ENCODE data around the gene ALDH4A1.

GRCh38 chr1:17516563-17517269 is 22.8 kb upstream of the ARHGEF10L start:
- PRO-cap, result no peak

DNA sequence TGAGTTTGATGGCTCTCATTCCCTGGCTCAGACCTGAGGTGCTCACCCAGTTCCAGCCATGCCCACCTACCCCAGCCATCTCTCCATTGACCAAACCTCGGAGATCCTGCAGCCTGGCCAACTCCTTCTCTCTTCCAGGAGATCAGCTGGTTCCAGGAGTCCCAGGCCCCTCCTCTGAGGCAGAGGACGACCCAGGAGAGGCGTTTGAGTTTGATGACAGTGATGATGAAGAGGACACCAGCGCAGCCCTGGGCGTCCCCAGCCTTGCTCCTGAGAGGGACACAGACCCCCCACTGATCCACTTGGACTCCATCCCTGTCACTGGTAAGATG is 47.8 kb downstream of the ARHGEF10L start:
- PRO-cap, result no peak

- PRO-cap, result no peak
Measured at GRCh38 chr1:17595260-17596217, 56.0 kb downstream of the ARHGEF10L start.

DNA sequence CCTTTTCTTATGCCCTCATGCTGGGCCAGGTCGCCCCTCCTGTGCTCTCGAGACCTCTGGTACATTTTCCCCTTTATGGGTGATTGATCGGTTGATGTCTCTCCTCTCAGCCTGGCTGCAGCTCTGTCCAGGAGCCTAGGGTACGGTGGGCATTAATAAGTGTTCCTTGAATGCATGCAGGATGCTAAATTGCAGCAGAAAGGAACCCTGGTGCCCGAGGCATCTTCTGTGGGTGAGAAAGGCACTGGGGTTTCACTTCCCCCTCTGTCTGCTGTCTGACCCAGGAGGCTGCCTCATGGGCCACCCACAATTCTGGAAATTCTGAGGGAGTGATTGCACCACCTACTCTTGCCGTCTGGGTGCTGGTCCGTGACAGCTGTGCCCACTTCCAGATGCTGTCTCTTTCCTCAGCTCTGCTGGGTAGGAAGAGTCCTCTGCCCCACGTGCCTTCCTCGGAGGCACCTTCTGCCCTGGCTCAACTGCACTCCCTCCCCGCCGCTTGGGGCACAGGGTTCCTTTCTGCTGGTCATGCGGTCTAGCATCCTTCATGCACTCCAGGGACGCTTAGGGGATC is 96.2 kb downstream of the ARHGEF10L start:
- PRO-cap, result no peak

DNA sequence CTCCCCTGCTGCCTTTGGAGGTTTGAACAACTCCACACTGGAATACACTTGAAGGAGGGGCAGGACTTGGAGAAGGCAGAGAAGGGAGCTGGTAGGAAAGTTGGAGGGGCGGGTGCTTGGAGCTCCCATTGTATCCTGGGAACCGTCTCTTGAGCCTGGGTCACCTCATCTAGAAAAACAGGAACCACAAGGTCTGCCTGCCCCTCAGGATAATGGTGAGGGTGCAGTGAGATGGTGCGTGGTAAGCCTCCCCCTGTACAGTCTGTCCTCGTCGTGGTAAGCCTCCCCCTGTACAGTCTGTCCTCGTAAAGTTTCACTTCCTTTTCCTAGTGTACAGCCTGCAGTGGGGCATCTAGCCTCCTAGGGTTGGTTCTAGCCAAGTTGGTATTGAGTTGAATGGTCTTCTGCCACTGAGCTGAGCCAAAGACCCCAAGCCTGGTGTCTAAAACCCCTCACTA is 66.5 kb upstream of the IGSF21 start:
- PRO-cap, result no peak

- PRO-cap, result no peak
Measured at GRCh38 chr1:18410183-18410956, 70.4 kb upstream of the KLHDC7A start.

DNA sequence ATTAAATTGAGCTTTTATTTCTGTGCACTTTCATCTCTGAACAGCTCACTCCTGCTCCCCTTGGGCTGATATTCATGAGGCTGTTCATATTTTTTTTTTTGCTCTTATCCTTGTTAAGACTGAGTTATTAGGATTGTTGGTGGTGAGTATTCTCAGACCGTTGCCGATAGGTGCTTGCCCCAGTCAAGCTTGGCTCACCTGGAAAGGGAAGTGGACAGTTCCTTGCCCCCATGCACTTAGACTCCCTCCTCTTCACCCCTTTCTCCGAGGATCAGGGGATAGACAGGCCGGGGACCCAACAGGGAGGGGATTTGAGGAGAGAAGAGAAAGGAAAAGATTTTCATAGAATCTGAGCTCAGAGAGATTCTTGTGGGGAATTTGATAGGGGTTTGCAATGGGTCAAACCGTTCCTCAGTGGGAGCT is 8.7 kb downstream of the PAX7 start:
- PRO-cap, result no peak

GRCh38 chr1:18670020-18670737 is 39.5 kb downstream of the PAX7 start:
- PRO-cap, result no peak

GRCh38 chr1:18900098-18900753 is 2.1 kb downstream of the ALDH4A1 start:
- PRO-cap, result no peak

GRCh38 chr1:18902274-18903332 is at the start of gene ALDH4A1:
Gene ALDH4A1 (minus strand): TSS chr1:18902555.
- PRO-cap, result bidirectional peak, plus-strand start at chr1:18902460, minus-strand start at chr1:18902526; bidirectional peak, plus-strand start at chr1:18903015, minus-strand start at chr1:18902799

DNA sequence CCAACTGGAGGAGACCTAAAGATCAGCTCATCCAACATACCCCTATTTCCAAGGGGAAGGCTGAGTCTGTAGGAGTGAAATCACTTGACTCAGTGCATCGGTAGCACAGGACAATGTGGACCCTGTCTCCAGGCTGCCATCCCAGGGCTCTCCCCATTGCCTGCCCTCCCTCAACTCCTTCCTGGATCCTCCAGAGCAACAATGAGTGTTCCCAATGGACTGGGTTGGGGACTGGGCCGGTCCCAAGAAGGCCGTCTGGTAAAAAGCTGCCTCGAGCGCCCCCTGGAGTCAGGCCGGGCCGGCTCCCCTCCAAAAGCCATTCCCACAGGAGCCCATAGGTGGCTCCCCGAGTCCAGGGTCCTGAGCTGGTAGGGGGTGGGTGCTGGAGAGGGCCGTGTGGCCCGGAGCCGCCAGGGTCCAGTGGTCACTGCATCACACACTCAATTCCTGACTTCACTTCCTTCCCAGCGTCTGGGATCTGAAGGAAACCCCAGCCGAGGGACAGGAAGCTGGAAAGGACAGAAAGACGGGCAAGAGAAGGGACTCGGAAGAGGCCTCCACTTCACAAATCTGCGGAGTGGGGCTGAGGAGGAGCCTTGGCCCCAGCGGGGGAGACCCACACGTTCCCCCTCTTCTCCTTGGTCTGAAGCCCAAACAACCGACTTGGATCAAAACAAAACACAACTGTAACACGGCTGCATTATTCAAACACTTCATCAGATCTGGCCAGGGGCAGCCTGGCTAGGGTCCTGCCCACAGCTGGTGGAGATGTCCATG is 10.8 kb upstream of the ALDH4A1 start:
- PRO-cap, result bidirectional peak, plus-strand start at position 512 of the sequence, minus-strand start at position 247 of the sequence

DNA sequence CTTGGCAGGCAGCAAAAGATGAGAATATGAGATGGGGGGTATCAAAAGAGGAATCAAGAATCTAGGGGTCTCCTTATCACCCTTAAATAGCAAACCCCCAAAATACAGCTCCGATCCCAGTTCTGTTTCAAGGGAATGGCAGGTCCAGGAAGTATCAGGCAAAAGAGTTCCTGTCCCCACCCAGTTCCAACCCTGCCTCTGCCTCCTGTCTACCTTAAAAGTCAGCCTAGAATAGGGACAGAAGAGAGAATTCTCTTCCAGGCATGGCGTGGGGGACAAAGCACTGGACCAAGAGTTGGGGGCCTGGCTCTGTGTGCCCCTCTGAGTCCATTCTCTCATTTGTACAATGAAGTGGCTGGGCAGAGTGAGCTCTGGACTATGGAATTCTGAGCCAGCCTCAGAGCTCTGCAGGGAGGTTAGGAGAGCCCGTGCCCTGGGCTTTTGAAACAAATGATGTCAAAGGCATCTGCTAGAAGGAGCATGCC is 12.5 kb upstream of the ALDH4A1 start:
- PRO-cap, result bidirectional peak, plus-strand start at position 238 of the sequence, minus-strand start at position 124 of the sequence

- PRO-cap, result no peak
Measured at GRCh38 chr1:19007439-19008097, 51.1 kb upstream of the IFFO2 start.

GRCh38 chr1:19096395-19096836 is 113.7 kb downstream of the UBR4 start:
- PRO-cap, result no peak

DNA sequence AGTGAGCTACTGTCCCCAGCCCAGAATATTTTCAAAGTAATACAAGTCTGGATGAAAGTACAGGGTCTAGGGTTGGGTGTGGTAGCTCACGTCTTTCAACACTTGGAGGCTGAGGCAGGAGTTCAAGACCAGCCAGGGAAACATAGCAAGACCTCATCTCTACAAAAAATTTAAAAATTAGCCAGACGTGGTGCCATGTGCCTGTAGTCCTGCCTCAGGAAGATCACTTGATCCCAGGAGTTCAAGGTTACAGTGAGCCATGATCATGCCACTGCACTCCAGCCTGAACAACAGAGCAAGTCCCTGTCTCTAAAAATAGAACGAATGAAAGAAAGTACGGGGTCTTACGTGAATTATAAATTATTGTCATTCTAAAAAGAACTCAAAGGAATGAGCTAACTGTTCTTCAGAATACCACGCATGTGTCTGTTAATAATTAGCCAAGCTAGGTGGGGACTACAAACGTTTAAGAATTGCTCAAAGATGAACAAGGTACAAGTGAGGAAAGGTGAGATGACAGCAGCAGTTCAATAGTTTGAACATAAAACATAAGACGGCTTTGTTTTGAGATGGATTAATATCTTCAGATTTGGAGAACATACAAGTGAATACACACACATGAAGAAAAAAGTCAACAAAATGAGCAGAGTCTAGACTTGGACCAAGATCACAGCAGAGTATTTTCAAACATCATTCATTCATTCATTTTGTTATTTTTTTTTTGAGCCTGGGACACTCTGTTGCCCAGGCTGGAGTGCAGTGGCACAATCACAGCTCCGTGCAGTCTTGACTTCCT is 79.7 kb downstream of the UBR4 start:
- PRO-cap, result no peak

GRCh38 chr1:19143899-19144976 is 65.8 kb downstream of the UBR4 start:
- PRO-cap, result no peak

DNA sequence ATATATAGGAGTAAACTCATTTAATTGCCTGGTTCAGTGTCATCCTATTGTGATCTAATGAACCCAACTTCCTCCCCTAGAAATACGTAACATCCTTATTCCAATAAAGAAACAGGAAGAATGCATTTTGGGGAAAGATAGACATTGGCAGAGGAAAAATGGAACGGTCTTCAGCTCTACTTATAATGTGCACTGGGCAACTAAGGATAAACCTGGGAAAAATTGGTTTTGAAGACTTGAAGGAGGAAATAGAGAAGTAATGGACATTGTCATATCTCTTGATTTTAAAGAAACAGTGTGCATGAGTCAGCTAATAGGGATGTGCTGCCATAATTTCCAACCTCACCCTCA is 5.5 kb downstream of the UBR4 start:
- PRO-cap, result no peak

- PRO-cap, result no peak
Measured at GRCh38 chr1:19384690-19385311, 72.7 kb downstream of the SLC66A1 start.

DNA sequence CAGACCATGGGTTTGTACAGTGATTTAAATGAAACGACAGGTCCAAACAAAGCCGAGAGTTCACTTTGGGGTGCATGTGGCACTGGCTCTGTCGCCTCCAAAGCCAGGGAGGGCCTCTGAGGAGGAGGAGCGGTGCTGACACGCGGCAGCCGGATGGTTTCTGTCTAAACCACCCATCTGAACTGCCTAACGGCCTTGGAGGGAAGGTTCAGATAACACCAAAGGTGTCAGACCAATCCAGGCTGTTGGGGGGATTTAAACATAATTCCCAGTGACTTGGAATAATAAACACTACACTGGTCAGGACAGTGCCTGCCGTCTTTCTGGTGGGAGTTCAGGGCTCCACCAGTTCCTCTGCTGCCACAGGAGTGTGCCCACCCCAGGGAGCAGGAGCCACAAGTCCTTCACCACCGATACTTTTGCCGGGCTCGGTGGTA is 78.1 kb downstream of the SLC66A1 start:
- PRO-cap, result no peak

- PRO-cap, result no peak
Measured at GRCh38 chr1:19426215-19426741, 59.1 kb downstream of the CAPZB start.